Ishikawa (cell line): ENCODE measurements around a stretch of chr10.

DNA sequence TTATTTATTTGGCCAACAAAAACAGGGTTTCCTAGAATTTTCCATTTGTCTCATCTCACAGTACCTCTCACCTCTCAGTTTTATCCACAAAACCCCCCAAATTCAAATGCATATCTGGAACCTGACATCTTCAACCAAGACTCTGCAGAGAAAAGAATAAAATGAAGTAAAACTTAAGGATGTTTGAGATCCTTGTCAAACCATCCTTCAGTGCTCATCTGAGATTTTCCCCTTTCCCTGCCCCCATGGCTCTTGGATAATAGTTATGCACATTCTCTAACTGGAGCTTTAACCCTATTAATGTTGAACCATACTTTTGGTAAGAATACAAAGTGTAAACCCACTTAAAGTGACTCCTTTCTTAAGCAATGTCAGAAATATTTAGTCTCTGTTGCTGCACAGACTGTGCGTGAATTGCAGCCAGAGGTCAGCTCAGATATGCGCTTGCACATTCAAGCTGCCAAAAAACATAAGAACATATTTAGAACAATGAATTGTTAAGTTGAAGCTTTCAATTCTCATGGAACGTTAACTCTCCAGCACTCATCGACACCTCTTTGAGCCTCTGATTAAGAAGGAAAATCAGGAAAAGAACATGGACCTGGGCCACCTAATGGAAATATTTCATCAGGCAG is 193.2 kb upstream of the CELF2 start:
- RRBS, result no CpG with 5 or more reads among the region's 4 CpGs

- RRBS, result no CpG with 5 or more reads among the region's 2 CpGs
These were observed 188.1 kb upstream of the CELF2 start for GRCh38 chr10:10829516-10830040.

- RRBS, result no CpG with 5 or more reads among the region's 12 CpGs
These were observed 3.0 kb upstream of the CELF2 start for GRCh38 chr10:11014558-11015241.

GRCh38 chr10:11165600-11166600 is 148.2 kb downstream of the CELF2 start:
- RRBS, result 88% methylated on average over 20 of the region's 44 CpGs

- RRBS, result no CpG with 5 or more reads among the region's 11 CpGs
These were observed 160.9 kb downstream of the CELF2 start for GRCh38 chr10:11178437-11179155.

GRCh38 chr10:11195576-11196130 is 178.0 kb downstream of the CELF2 start:
- RRBS, result no CpG with 5 or more reads among the region's 8 CpGs

GRCh38 chr10:11205738-11206384 is 188.2 kb downstream of the CELF2 start:
- RRBS, result no CpG with 5 or more reads among the region's 9 CpGs

DNA sequence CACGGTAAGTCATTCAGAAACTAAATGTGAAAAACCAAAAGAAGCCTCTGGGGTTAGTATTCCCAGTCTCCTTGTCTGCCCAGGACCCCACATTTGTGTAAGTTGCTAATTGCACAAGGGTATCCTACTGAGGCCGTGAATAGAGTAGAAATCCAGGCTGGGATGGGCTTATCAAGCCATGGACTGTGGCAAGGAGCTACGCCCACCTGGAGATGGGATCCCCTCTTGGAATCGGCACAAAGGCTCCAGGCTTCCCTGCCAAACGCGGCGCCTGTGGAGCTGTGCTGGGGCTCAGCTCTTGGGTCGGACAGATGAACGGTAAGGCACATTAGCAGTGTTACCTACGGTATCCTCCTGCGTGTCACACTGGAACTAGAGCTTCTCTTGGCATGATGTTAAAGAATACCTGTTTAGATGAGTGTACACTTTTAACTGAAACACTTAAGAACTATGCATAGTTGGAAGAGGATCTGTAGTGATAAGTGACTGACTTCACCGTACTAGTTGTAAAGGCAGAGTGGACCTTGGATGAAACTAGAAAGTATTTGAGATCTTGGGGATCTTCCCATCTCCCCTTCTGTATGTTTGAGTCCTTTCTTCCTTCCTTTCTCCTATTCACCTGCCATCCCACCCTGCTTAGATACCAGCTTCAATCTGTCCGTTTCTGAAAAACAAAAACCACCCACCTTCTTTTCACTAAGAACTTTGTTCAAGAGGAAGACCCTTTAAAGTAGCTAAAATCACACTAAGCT is 196.8 kb downstream of the CELF2 start:
- RRBS, result no CpG with 5 or more reads among the region's 13 CpGs

DNA sequence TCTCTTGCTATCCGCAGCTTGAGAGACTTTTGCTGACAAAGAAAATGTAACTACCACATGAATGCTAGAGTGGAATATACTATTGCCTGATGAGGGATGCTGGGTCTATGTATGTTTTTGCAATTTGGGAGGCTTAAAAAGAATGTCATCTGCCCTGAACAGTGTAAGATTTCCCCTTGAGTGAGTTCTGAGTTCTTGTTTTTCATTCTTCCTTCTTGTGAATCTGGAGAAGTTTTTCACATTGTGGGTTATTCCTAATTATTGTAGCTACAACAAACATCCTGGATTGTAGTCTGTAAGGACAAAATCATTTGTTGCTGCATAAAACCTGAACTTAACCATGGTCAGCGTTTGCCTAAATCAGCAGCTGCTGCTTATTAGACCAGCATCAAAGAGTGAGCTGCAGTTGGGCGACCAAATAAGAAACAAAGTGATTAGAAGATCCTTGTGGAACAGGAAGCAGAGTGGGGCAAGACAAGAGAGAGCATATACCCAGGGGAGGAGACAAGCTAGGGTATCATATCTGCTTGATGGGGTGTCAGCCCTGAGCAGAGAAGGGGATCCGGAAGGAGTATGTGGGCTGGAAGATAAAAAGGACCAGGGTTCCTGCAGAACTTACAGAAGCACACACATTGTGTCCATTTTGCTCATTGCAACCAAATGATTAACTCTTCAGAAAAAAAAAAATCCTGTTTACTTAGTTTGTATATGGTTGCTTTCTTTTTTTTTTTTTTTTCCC is 213.5 kb downstream of the CELF2 start:
- RRBS, result no CpG with 5 or more reads among the region's 4 CpGs

DNA sequence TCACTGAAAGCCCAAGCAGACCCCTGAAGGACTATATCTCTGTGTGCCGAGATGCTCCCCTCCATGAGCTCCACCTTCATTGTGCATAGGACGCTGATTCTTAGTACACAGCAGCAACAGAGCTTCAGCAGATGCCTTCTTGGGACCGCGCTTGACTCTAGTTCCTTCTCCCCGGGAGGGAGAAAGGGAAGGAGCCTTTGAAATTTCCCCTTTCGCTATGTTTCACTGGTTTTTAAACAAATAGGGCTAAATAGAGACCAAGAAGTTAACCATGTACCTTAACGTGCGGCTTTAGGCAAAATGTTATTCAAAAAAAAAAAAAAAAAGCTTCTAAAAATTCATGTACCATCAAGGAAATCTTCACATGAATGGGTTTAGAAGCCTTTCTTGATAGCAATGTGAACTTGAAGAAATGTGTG is 225.4 kb downstream of the CELF2 start:
- RRBS, result no CpG with 5 or more reads among the region's 8 CpGs

- RRBS, result no CpG with 5 or more reads among the region's 43 CpGs
These were observed 284.2 kb downstream of the CELF2 start for GRCh38 chr10:11301494-11302580.

GRCh38 chr10:11326227-11326557 is 285.3 kb downstream of the USP6NL start:
- RRBS, result no CpG with 5 or more reads among the region's 11 CpGs

DNA sequence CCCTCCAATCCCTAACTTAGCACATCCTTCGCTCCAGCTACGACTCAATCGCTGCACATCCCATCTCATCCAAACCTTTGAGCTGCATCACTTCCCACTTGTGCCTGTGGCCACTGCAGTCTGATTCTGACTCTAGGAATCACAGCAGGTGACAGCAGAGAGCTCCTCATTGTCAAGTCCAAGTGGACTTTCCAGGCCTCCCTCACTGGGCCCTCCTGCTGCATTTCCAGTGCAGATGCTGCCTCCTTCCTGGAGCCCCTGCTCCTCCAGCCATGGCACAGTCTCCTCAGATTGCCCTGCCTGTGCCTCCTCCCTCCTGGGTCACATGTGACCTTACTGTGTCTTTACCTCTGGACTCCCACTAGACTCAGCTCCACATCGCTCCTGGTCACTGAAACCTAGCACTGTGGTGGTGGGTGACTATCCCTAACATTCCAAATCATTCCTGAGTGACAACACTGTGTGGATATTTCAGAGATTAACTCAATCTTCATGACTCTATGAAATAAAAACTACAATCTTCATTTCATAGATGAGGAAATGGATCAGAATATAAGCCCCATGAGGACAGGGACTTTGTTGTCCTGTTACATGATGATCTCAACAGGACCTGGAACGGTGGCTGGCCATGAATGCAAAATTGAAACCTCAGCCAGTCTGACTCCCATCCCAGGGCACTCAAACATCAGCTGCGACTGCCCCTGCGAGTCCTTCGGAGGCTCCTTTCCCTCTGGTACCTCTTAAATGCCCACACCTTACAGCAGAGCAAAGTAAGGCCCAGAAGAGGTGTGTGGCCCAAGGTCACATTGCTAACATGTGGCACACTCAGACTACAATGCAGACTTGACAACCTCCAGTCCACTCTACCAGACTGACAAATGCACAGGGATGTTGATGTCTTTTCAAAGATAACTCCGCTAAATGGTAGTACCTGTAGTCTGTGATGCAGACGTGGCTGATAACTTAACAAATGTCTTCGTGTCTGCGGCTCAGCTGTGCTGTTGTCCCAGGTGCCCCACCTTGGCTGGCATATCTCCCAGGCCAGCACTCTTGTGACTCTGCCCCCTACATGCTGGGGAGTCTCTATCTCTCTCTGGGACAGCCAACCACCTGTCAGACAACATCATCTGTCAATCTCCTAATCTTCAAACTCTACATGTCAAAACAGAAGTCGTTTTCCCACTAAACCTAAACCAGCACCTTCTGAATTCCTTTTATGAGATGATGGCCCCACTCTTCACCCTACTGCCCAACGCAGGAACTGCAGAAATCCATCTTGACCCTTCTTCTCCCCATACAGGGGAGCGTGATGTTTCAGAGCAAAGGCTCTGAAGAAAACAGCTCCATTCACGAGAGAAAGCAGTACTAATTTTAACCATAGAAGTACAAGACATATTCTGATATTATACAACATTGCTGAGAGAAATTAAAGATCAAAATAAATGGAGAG is 156.8 kb downstream of the USP6NL start:
- RRBS, result no CpG with 5 or more reads among the region's 16 CpGs

DNA sequence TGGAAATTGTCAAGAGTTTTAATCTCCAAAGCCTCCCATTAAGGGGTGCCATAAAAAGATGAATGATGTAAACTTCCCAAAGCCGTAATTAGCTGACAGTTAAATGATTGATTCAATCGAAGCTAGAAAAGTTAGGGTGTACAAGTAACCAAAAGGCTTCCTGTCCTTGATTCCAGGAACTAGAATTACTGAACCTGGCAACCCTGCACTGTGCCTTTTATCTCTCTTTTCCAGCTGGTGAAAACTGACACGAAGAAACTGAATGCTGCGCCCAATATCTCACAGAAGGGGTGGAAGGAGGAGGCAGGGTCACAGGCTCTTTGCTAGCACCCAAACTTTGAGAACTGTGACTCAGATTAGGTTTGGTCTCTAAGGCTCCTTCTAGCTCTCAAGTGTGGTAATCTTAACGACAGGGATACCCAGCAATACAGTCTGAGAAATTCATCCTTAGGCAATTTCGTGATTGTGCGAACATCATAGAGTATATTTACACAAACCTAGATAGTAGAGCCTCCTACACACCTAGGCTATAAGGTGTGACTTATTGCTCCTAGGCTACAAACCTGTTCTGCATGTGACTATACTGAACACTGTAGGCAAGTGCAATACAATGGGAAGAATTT is 1.0 kb upstream of the USP6NL start:
- RRBS, result no CpG with 5 or more reads among the region's 7 CpGs

DNA sequence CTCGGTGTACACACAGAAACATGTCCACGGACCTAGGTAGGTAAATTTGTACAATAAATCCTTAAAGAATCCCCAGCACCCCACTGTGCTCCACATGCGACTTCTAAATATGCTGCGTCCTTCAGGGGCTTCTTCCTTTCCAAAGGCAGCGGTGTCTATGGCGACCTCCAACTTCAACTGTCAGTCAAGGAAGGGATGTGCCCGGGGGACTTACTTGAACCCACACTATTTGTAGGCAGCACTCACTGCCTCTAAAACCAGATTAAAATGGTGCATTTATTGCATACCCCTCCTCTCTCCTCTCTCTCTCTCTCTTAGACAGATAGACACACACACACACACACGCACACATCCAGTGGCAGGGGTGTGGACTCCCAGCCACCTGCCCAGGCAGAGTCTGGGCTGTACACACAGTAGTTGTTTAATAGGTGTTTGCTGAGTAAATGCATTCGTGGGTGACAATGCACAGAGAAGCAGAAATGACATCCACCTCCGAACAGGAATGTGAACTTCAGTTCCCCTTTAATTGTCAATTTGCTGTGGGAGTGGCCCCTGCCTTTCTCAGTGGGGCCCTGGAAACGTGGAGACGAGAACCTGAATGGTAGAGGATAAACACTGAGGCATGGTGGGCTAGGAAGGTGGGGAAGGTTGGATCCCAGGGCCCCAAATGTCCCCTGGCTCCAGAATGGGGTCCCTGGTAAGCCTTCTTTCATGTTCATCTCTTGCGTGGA is 58.7 kb upstream of the ECHDC3 start:
- RRBS, result no CpG with 5 or more reads among the region's 13 CpGs

GRCh38 chr10:11689874-11690279 is 52.3 kb upstream of the ECHDC3 start:
- RRBS, result no CpG with 5 or more reads among the region's 15 CpGs

DNA sequence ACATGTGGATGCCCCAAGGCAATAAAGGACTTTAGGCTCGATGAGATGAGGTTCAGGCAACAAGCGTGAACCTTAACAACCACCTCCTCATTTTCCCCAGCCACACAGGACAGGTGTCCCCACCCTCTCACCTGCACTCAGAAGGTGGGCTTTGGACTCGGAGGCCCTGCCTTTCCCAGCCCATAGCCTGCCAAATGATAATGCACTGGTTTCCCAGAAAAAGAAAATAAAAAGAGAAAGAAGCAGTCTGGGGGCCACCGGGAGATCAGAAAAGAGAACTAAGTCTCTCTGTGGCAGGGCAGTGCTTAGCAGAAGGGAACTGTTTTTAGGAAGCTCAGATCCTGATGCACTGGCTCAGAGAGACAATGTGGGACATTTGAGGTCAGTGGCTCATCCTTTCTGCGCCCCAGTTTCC is 22.2 kb upstream of the ECHDC3 start:
- RRBS, result no CpG with 5 or more reads among the region's 5 CpGs

GRCh38 chr10:11831994-11832348 is 8.8 kb downstream of the PROSER2 start:
- RRBS, result no CpG with 5 or more reads among the region's 4 CpGs

DNA sequence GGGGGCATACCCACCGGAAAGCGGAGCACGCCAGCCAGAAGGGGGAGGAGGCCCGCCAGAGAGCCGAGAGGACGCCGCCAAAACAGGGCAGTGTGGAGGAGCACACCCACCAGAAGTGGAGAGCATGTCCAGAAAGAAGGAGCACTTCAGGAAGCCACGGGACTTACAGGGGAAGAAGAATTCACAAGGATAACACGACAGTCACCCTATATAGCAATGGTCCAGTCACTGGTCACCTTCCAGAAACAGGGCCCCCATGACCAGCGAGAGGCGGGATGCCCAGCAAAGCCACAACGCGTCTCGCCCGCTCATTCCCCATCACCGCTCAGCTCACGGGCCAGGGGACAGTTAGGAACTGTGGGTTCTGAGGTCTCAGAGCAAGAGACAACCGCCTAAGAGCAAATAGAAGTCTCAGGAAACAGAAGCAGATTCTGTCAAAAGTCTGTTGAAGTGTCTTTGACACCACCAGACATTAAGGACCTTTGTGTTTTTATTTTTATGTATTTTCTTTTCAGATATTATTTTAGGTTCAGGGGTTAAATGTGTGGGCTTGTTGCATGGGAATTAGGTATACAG is 71.9 kb downstream of the PROSER2 start:
- RRBS, result 96% methylated on average over 1 of the region's 18 CpGs

DNA sequence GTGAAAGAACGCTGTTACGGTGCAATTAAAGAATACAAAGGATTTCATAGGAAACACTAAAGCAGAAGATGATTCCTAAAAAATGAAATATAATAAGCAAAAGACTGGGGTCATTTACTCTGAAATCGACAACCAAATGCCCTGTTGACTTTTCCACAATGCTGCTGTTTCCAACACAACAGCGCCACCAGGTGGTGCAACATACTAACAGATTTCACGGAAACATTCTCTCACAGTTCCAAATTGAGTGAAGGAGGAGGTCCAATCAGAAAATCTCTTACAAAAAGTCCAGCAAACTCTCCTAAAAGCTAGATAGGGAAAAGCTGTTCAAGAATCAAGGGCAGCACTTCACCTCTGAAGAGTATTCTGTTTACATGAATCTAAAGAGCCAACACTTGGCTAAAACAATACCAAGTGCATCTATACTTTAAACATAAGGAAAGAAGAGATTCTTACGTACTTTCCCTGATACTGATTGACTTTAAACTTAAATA is 56.0 kb downstream of the UPF2 start:
- RRBS, result no CpG with 5 or more reads among the region's 6 CpGs